Thoracic aorta endothelial cell (primary cell): Measurements from ENCODE around the genes USP17L30 and DEFB131A.

- CAGE, long polyA plus RNA = no peak
Measured at GRCh38 chr4:9362701-9363383, at the start of gene USP17L30. TSS of gene USP17L30 (plus strand) at chr4:9363129.

DNA sequence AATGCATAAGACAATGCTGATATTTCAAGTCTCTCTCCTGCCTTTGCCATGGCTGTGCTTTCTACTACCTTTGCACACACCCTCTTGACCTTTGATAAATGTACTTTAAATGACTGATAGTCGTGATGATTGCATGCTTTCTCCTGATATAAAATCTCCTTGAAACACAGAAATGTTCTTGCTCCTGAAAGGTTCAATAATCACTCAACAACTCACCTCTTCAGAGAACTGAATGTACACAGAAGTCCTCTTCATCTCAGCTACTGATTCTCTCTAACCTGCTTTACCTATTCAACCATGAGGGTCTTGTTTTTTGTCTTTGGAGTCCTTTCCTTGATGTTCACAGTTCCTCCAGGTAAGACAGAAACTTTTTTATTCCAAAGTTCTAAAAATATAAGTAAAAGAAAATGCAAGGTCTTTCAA is at the start of gene DEFB131A:
Gene DEFB131A, plus strand, starts transcription at position 178 of the 423 bp plus-strand sequence.
- CAGE, long polyA plus RNA = no peak

DNA sequence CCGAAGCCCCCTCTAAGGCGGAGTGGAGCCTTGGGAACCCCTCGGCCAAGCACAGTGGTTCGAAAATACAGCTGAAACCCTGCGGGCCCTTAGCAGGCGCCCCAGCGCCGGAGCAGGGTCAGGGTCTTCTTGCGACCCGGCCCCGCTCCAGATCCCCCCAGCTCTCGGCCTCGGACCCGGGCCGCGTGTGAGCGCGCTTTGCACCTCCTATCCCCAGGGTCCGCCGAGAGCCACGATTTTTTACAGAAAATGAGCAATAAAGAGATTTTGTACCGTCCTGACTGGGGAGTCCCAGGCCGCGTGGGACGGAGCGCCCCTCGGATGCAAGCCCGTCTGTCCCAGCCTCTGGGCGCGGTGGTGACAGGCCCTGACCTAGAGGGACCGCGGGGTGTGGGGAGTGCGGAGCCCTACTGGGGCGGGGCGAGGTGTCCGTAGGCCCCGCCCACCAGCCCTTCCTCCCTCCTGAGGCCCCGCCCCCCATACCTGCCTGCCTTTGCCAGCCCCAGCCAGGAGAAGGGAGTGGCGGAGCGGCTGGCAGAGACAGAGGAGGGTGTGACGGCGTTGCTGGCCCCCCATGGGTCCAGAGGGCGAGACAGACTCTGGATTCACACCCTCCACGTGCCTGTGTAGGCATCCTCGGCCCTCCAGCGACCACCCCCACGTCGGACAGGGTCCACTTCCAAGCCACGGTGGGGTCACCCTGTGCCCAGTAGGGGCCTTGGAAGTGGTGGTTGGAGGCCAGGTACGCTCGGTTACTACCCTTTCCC is 54.2 kb downstream of the DEFB131A start:
- CAGE, long polyA plus RNA = no peak

DNA sequence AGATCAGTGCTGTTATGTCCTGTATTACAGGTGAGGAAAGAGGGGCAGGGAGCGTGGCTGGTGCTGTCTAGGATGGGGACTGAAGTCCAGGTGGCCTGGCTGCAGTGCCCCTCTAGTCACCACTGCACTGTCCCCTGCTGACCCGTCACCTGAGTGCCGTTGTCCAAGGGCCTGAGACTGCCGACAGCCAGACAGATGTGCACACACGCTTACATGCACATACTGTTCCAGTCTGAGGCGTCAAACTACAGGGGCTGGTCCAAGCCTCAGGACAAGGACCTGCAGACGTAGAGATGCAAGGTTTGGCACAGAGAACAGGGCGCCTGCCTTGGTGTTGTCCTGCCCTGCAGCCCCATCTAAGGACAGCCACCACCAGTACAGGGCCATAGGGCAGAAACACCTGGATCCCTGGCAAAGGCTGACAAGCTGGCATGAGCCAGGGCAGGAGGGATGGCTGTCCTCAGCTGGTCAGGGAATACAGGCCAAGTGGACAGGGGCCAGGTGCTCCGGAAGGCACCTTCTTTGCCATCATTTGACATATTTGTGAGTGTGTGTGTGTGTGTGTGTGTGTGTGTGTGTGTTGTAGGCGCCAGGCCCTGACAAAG is 1.7 kb downstream of the SLC2A9 start:
- CAGE, long polyA plus RNA = no peak

DNA sequence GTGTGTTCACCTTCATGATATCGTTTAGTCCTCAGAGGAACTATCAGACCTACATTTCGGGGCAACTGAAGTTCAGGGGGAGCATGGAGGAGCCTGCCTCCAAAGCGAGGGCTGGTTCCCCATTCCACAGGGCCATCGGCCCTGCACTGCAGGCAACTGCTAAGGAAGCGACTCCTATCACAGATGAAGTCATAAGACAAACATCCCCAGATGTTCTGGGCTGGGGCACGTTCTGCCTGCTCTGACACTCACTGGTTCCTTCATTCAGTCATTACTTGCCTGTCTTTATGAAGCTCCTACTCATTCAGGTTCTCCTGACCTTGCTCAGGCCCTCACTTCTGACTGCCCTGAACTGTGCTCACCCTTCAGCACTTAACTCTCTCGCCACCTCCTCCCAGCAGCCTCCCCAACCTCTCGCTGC is 2.5 kb upstream of the SLC2A9 start:
- CAGE, long polyA plus RNA = no peak

DNA sequence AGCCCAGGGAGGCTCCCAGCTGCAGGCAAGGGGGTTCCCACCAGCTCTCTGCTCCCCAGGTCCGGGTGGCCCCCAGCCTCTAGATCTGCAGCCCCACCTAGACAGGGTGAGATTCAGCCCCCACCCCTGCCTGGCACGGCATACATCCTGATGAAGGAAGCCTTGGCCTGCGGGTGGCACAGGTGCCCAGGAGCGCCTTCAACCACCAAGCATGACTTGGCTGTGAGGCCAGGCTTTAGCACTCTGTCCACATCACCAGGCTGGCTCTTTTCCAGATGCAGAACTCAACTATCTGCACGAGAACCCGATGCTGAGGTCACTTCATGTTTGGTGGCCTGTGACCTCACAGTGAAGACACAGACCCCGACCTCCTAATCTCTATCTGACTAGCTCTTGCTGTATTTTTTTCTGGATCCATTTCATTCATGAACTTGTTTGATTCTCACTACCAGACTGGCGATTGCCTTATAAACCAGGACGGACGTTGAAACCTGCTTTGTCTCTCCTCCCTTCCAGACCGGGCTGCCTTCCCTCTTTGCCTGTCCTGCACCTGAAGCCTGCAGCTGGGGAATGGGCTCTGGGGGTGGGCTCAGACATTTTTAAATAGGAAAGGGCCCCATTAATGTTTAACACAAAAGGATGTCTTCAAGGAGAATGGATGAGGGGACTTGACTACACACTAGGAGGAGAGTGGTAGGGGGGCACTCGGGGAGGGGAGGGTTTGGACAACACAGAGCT is 40.4 kb downstream of the WDR1 start:
- CAGE, long polyA plus RNA = no peak

DNA sequence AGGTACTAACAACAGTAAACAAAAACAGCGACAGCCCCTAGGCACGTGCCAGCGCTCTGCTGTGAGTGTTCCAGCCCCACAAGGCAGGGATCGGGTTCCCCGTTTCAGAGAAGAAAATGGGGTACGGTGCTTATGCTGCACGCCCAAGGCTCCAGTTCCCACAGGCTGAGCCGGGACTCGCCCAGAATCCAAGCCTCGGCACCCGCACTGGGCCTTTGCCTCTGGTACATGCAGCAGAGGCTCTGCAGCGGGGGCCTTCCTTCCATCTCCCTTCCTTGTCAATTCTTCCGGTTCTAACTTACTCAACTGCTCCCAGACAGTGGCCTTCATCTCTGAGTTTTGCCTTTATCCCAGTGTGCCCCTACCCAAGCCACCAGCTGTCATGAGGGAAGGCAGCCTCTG is 37.3 kb downstream of the WDR1 start:
- CAGE, long polyA plus RNA = no peak

GRCh38 chr4:10086507-10086899 is 30.1 kb downstream of the WDR1 start:
- CAGE, long polyA plus RNA = no peak

DNA sequence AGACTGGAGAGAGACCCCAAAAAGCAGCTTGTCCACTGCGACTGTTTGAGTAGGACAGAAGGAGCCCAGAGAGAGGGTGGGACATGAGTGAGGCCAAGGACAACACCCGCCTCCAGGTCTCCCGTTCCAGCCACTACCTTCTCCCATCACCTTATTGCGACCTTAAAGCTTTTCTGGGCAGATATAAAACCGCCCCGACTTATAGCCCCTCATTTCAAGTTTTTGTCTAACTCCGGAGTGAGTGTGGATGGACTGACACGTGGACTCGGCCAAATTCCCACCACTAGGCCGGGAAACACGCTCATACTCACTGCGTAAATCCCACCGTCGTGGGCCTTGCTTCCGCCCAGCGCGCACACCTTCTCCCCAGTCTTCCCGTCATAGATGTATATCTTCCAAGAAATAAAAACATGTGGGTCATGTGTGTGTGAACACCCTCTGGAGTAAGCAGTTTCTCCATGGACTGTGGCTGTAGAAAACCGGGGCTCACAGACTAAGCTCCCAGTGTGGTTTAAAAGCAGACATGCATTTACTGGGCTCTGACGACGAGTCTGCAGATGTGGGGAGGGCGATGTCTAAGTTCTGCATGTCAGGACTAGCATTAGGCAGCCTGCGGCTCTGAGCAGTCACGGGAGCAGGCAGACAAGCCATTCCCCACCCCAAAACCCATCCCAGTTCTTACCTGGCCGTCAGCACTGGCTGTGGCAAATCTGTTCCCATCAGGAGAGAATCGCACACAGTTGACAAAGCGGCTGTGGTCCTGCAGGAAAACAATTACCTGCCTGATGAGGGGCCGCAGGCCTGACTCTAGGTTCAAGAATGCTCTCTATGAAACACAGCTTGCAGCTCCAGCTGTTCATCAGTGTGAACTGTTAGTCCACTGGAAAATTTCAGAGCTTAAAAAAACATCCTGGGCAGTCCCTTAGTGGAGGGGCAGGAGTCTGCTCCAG is 28.3 kb downstream of the WDR1 start:
- CAGE, long polyA plus RNA = no peak

- CAGE, long polyA plus RNA = no peak
Measured at GRCh38 chr4:10092220-10093360, 24.0 kb downstream of the WDR1 start.

DNA sequence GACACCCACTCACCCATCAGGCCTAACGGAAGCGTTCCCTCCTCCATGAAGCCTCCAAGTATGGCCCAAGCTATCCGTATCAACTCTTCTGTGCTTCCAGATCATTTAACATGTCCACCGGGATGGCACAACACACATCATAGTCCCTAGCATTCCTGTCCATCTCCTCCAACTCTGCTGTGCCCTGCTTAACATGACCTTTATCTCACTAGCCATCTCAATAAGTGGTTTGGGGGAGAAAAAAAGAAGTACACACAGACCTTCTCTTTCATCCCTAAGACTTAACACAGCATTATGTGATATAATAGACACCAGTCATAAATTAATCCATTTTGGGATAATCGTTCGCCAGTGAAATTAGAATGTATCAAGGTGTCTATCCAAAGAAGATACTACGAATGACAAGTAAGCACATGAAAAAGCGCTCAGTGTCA is 11.5 kb downstream of the WDR1 start:
- CAGE, long polyA plus RNA = no peak

DNA sequence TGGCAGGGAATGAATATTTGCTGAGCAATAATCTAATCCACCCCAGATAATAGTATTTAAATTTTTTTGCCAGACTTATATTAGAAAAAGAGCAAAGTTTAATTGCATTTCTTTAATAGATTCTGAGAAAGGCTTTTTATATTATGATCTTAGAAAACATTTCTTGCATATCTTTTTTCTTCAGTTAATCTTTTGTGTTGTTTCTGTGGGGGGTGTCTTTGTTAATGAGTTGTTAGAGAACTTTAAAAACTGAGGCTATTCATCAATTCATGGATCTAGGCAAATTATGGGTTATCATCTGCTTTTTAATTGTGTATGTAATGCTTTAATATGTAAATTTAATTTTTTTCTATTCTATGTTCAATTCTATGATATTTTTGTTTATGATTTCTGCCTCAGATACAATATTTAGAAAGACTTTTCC is 309.9 kb downstream of the HS3ST1 start:
- CAGE, long polyA plus RNA = no peak

DNA sequence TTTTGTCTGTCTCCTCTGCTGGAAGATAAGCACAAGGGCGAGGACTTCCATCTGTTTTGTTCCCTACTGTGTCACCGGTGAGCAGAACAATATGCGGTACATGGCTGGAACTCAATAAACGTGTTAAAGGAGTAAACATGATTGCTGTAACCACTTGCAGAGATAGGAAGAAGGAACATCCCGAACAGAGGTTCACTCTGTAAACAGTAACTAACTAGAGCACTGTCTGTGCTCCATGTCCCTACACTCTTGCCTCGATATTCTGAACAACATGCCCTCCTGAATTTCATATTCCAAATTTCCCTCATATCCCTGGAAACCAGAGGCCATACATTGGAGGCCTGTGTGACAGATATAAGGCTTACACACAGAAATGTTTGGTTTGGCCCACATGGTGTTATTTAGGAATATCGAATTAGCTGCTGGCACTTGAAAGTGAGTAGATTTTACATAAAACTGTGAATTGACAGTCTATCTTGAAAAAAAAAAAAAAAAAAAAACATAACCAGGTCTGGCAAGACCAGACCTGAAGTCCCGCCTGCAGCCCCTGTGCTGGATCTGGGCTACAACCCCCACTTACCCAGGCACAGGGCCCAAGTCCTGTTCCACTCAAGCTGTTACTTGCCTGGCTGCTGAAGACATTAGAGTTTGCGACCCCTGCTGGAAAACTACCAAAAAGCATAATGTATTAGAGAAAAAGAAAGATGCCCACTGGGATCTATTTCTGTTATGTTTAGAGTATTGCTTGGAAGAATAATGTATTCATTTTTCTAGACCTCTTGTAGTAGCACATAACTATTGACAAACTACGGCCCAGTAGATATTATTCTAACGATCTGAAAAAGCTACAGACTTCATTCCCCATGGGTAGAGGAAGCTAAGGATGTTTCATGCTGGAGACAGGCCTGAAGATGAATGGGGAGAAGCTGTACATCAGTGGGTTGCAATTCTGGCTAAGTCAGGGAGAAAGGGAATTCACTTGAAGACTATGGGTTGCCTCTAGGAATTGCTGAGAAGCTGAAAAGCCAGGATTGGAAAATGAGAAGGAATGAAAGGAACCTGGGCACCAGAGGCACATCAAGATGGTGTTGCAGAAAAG is 4.8 kb downstream of the HS3ST1 start:
- CAGE, long polyA plus RNA = no peak

DNA sequence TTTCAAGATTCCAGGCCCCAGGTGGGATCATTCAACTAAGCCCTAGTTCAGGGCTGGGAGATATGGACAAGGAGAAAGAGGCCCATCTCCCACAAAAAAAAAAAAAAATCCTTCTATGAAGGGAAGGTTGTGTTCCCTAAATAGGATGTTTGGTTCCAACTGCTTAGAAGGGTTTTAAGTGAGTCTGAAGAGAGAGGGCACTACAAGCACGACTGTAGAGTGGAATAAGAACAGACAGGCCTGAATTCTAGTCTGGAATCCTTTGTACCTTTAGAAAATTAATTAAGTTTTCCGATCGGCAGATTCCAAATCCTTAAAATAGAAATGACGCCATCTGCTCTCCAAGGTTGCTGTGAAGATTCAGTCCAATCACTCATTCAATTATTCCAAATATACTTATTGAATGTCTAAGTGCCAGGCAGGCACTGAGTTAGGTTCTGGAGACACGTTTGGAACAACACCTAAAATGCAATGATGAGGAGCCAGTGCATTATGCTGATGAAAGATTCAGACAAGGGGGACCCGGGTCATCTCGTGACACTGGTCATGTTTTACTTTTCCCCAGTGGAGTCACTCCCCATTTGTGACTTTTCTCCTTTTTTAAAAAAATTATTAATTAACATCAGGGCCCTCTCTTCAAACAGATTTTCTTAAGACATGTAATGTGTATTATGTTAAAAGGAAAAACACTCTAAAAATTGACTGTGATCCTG is 3.8 kb downstream of the HS3ST1 start:
- CAGE, long polyA plus RNA = no peak

DNA sequence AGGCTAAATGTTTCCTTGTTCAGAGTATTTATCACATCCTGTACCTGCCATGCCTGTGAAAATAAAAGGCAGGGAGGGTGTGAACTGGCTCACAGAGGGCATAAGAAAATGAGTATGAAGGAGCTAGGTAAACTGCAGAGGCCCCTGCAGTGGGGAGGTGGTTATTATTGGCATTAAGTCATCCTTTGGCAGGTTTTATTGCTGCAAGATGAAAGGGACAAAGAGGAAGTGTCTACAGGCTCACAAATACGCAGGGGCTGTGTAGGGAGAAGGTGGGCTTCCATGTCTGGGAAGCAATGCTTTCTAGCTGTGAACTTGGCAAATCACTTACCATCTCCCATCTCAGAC is 76.9 kb upstream of the HS3ST1 start:
- CAGE, long polyA plus RNA = no peak

DNA sequence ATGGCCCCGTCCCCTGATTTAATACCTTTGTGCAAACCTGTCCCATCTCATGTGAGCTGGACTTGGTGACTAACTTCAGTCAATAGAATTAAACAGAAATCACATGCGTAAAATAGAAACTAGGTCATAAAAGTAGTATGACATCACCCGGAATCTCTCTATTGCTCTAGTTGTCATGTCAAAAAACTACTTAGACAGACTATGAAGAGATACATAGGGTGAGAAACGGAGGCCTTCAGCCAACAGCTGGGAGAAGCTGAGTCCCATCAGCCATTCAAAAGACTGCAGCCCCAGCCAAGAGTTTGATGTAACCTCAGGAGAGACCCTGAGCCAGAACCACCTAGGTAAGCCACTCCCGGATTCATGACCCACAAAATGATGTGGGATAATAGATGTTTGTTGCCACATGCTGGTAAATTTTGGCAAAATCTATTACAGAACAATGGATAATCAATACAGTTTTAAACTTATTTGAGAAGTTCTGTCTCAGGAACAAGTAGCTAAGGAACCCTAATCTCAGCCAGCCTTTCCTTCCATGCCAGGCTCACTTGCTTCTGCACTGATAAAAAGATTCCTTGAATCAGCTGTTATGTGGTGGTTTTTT is 293.7 kb upstream of the HS3ST1 start:
- CAGE, long polyA plus RNA = no peak

- CAGE, long polyA plus RNA = no peak
Measured at GRCh38 chr4:13362816-13363237, 121.3 kb downstream of the RAB28 start.

DNA sequence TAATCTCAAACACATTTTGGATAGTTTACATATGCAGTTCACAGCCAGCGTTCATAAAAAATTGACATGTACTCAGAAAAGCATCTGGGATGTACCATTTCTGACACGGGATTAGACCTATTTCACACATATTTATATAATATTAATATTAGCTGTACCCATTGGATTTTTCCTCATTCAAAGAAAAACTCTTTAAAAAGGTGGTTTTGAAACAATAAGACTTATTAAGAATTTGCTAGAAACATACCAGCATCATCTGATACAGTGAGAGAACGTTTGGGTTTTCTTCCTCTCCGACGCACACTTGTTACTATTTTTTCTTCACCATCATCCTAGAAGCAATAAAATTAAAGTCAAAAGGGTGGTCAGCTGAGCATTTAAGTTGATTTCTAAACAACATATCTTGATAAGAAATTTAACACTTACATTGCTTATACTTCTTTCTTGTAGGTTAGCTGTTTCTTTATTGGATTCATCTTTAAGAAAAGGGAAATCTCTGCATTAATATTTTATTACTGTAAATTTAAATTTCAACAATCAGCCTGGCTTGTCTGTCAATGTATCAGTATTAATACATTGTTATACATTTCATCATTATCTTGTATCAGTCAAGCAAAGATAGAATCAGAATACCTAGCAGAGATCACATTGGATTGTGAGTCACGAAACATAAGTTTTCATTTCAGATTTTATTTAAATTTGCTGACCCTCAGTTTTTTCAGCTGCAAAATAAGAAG is 33.0 kb upstream of the NKX3-2 start:
- CAGE, long polyA plus RNA = no peak

DNA sequence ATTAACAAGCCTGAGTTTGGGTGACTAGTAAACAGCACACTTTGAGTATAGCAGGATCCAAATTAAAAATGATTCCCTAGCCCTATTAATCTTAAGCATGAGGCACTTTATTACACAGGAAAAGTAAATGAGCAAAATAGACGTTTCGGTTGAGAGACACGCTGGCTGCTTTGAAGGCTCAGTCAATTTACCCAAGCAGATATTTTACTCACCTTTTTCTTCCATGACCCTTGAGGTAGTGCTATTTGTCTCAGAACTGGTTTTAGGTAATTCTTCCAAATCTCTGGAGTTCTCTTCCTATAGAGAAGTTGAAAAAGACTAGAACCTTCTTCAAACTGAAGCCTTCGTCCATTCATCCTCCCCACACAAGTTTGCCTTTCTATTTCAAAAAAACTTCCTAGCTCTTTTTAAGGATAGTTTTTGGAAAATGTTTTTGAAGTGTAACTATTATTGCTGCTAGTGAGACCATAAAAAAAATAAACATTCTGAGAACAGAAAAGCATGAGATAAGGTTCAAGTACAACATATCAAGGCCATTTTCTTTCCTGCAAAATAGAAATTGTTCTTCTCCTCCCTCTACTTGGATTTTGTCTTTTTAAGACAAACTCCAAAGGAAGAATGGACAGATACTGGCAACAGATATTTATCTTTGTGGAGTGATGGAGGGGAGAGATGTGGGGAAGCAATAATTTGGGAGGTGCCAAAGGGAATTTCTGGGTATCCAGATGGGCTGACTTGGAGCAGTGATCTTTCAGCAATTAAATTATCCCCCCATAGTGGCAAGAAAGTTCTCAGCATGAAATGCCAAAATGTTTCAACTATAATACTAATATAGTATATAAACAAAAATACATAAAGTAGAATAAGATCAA is 38.4 kb upstream of the NKX3-2 start:
- CAGE, long polyA plus RNA = no peak

DNA sequence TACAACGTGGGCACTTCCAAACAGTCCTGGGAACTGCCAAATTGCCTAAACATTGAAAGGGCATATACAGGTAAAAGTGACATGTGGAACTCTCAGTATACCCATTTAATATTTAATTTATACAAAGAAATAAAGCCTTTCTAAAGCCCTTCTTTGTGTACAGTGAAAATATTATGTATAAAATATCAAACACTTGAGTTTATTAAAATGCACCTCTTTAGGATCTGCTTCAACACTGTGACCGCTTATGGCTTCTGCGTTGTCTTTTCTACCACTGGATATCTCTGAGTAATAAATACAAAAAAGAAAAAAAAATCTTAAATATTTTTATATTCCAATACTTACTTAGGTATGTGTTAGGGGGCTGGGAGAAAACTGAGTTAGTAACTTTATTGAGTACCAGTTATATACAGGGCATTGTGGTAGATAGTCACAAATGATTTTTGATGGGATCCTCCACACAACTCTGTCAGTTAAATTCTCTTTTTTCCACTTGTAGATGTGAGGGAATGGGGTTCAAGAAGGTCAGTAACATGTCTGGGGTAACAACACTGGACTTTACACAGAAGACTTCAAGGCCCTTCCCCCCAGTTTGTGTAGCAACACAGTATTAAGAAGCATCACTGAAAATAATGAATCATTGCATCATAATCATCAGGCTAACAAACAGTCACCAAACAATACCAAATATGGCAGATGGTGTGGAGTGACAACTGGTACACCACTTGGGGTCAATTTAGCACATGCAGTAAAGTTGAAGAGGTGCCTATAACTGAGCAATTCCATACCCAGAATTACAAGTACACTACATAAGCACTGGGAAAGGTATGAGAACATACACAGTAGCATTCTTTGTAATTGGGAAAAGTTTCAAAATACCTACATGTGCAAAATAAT is 38.8 kb downstream of the BOD1L1 start:
- CAGE, long polyA plus RNA = no peak